ENCODE data around the gene MKNK2.

- PRO-cap: no peak
Measured at GRCh38 chr19:1273874-1274335, 1.4 kb upstream of the FAM174C start.

GRCh38 chr19:1291749-1292193 lies 6.1 kb downstream of the EFNA2 start:
- PRO-cap: no peak

DNA sequence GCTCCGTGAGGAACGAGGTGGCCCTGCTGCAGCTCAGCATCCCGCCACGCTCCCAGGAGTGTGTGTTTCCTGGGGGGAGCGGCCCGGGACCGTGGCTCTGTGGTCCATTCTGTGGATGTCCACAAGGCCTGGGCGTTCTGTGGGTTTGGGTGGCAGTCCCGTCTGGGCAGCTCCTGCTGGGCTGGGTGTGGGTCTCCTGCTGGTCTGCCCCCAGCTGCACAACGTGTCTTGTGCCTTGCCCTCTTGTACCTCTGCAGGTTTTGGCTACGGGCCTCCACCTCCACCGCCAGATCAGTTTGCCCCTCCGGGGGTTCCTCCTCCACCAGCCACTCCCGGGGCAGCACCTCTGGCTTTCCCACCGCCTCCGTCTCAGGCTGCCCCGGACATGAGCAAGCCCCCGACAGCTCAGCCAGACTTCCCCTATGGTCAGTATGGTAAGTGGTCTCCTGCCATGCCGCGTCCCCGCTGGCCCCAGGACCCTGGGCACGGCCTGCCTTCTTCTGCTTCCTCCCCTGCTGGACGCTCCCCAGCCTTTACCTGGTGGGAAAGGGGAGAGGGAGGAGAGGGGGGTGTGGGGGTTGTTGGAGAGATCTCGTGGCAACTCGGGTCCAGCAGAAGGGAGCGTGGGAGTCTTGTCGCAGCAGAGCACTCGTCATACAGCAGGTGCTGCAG lies 5.8 kb upstream of the RPS15 start:
- PRO-cap: no peak

DNA sequence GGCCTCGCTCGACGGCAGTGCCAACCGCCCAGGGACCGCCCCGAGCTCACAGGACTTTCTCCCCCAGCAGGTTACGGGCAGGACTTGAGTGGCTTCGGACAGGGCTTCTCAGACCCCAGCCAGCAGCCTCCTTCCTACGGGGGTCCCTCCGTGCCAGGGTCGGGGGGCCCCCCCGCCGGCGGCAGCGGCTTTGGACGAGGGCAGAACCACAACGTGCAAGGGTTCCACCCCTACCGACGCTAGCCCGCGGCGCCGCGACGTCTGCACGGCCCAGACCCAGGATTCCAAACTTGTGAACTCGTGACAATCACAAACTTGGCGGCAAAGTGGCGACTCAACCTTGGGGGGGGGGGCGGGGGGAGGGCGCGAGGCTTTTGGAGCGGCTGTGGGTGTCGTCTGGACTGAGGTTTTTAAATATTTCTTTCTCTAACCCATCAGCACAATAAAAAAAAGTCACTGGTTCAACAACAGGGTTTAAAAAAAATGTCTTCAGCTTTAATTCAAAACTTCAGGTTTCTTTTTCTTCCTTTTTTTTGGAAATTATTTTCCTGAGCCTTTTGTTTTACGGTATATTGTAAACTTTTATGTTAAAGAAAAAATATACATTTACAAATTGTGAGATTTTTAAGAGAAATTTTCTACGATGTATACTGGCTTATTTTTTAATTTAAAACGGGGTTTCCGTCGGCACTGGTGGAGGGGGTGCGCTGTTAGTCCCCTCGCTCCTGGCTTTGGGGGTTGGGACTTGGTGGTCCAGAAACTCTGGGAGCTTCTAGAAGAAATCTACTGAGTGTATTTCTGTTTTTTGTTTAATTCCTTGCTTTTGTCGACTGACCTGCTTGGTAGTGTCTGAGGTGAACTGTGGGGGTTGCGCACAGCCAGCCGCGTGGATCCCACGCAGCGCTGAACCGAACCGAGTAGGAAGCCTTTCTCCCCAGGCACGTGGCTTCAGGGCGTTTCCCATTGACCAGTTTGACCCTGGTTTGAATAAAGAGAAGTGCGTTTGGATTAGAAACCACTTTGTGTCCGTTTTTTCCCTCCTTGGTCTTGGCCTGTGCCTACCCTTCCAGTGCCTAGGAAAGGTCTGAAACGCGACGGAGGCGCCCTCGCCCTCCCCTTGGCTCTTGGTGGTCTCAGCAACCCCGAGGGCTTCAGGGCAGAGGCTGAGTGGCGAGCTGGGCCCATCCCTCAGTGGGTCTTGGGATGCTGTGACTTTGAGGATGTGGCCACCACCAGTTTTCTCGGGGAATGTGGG lies 3.1 kb upstream of the RPS15 start:
- PRO-cap: no peak

GRCh38 chr19:1453414-1454371 lies 3.8 kb downstream of the APC2 start:
- PRO-cap: bidirectional peak, plus-strand start at chr19:1453809, minus-strand start at chr19:1453681

- PRO-cap: no peak
Measured at GRCh38 chr19:1468878-1469295, 10.1 kb downstream of the C19orf25 start.

DNA sequence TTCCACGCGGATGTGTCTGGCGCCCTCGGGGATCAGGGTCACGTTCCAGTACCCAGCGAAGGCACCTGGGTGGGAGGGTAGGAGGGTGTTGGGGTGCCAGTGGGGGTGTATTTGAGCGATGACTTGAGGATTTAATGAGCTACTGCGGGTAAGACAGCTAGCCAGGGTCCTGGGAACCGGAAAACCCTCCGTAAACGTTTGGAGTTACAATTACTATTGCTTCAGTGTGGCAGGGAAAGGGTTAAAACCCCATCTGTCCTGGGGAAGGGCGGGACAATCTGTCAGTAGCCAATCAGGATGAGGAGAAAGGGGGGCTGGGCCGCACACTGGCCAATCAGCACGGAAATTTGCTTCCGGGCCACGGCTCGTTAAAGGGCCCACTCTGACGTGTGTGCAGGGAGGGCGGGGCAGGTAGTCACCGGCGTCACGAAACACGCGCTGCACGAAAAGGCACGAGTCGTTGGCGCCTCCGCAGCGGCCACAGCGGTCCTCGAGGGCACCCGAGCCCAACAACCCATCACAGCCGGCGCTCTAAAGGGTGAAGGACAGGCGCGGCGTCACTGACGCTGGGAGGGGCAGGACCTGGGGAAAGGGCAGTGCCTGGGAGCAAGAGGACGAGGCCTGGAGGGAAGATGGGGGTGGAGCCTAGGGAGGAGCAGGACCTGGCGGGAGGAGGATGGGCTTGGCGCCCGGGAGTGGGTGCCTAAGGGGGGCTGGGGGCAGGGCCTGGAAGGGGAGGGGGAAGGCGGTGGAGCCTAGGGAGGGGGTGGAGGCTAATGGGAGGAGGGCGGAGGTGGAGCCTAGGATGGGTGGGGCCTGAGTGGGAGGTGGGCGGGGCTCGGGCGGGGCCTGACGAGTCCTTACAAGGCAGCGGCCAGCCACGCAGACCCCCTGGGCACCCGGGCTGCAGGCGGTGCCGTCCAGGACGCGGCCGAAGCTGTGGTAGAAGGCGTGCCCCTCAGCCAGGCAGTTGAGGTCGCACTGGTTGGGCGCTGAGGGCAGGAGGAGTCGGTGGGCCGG lies 4.9 kb downstream of the ADAMTSL5 start:
- PRO-cap: unidirectional peak, plus-strand start at position 414 of the sequence; unidirectional peak, plus-strand start at position 891 of the sequence

DNA sequence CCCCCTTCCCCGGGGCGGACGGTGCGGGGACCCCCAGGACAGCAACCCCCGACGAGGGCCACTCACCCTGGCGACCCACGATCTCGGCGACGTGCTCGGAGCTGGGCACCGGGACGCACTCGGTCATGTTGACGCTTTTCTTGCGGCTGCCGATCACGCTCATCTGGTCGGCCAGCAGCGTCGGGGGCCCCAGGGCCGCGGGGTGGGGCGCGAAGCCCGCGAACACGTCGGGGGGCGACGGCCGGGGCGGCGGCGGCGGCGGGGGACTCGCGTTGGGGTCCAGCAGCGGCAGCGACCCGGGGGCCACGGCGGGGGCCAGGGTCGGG lies 764 bp downstream of the MEX3D start:
- PRO-cap: bidirectional peak, plus-strand start at position 217 of the sequence, minus-strand start outside the sequence

DNA sequence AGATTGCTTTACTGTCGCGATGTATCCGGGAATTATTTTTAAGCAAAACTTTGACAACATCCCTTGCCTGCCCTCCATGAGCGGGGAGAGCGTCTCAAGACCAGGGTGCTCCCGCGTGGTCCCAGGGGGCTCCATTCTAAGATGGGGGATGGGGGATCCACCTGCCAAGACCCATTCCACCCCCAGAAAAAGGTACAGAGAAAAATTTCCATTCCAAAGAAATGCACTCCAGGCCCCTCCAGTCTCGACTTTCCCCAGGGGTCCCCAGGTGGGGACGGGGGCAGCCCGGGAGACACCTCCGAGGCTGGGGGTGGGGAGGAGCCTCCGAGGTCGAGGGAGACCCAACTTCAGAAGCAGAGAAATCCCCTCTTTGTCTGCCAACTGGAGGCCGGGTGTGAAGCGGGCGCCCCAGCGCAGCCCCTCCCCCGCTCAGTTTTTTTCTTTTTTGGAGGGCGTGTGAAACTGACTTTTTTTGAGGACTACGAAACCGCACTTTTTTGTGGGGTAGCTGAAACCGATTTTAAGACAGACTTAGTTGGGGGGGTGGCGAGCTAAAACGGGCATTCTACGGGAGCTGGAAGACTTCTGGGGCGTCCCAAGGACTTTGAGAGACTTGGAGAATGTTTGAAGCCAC lies 1.3 kb downstream of the TCF3 start:
- PRO-cap: no peak

DNA sequence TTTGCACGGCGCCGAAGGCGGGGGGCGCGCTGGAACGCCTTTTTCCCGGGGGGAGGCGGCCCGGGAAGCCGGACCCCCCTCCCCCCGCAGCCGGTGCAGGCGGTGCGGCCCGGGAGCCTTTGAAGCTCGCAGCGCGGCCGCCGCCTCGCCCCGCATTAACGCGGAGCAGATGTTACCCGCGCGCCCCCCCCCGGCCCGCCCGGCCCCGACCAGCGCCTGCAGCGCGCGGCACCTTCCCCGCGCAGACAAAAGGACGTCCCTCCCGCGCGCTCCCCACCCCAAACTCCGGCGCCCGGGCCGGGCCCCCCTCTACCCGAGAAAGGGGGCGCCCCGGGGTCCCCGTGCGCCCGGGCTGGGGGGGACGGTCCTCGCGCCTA lies 810 bp downstream of the TCF3 start:
- PRO-cap: bidirectional peak, plus-strand start at position 220 of the sequence, minus-strand start at position 157 of the sequence; unidirectional peak, plus-strand start at position 220 of the sequence

DNA sequence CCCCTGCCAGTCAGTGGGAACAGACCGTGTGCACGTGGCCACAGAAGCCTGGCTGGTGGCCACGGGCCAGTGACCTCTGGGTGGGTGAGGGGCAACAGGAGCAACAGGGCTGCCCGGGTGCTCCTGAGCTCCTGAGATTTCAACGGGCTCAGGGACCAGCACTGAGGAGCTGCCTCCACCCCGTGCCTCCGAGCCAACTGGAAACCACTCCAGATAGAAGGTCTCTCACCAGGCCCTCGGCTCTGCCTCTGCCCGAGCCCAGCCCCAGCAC lies 14.5 kb upstream of the ATP8B3 start:
- PRO-cap: no peak

DNA sequence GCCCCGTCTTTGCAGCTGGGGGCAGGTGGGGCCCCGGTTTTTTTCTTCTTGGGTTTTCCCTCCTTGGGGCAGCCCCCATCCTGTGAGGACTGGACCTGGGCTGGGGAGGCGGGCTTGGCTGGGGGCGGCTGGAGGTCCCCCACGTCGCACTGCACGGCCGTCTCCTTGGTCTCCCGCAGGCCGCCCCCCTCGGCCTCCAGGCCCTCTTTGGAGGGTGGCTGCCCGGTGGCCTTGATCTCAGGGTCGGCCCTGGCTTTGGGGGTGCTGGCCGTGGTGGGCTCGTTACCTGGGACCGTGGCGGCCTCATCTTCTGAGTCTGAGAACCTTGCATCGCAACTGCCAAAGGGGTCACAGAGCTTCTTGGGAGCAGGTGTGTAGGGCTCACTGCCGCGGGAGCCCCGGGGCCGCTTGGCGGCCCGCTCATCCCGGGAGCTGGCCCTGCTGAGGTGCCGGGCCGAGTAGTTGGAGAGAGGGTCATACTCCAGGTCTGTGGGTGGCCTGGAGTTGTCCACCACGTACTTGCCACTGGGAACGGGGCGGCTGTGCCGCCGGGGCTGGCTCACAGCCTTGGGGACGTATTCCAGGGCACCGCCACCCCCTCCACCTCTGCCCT lies 15.6 kb upstream of the ATP8B3 start:
- PRO-cap: no peak

DNA sequence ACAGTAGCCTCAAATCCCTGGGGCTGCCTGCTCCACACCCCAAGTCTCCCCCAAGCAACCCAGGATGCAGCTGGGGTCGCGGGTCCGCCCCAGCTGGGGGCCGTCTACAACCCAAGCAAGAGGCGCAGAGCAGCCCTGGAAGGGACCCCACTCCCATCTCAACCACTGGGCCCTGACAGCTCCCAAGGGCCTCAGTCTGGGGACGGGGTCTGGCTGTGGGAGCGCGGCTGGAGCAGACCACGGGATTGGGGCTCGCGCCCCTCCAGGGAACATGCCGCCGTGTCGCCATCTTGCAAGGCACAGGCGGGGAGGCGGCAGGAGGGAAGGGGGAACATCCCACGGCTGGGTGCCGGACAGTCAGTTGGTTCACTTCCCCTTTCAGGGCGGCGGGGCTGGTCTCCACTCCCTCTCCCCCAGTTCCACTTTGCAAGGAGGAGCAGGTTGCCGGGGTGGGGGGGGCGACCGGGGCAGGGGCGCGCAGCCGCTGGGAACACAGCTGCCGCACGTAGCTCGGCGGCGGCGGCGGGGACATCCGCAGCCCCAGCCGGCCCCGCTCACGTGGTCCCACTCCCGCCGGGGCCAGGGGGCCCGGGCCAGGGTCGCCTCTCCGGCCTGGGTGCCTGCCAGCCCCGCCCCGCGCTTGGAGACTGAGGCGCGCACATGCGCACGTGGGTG lies 6.7 kb downstream of the KLF16 start:
- PRO-cap: bidirectional peak, plus-strand start at position 91 of the sequence, minus-strand start outside the sequence; bidirectional peak, plus-strand start at position 368 of the sequence, minus-strand start at position 301 of the sequence

- PRO-cap: bidirectional peak, plus-strand start at chr19:1857461, minus-strand start at chr19:1857399
Measured at GRCh38 chr19:1857180-1857920, 6.0 kb downstream of the KLF16 start.

DNA sequence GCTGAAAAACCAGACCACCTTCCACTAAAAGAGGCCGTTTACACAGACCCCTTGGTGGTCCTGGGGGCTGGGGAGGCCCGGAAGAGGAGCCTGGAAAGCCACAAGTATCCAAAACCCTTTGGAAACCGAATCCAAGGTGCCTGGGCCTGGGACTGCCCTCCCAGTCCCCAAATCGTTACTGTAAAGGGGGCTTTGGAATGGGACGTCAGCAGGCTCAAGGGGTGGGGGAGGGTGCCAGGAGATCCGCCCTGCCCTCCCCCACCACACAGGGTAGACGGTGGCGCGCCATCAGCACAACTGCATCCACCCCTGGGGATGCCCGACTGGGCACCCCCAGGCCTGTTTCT lies 2.7 kb downstream of the KLF16 start:
- PRO-cap: no peak

DNA sequence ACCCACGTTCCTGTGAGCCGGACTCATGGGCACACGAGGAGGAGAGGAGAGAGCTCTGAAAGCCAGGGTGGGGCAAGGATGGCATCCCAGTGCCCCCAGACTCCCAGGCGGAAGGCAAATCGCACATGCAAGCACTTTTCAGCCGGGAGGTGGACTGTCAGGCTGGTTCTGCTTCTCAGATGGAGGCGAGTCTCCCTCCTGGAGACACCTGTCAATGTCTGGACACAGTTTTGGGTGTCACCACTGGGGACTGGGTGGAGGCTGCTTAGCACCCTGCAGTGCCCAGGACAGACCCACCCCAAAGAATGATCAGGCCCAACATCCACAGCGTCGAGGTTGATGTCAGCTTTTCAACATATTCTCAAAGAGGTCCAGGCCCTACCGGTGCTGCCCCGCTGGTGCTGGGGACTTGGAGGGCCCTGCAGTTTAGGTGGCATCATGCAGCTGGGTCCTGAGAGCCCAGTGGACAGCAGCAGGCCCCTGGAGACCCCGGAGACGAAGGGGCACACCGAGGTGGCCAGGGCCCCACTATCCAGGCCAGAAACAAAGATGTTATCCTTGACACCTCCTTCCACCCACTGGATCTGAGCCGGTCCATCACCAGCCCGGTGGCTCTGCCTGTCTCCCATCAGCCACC lies 2.1 kb downstream of the ABHD17A start:
- PRO-cap: no peak

DNA sequence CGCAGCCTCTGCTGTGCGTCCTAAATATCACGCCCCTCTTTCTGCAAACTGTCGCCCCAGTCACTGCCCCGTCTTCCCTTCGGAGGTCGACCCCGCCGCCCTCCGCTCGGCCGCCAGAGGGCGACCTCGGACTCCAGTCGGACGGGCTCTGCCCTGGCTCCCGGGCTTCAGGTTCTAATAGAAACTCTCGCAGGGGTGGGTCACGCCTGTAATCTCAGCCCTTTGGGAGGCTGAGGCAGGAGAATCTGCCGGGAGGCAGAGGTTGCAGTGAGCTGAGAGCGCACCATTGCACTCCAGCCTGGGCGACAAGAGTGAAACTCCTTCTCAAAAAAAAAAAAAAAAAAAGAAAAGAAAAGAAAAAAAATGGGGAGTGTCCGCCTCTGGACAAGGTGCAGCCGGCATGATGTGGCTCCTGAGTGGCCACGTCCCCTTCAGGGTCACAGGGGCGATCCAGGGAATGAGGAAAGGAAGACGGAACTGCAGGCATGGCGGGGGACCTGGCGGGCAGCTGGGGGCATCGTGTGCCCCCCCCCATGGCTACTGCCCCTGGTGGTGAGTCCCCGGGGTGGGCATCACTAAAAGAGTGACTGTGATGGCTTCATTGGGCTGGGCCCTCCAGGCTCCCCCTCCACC lies 11.5 kb upstream of the CSNK1G2 start:
- PRO-cap: no peak

DNA sequence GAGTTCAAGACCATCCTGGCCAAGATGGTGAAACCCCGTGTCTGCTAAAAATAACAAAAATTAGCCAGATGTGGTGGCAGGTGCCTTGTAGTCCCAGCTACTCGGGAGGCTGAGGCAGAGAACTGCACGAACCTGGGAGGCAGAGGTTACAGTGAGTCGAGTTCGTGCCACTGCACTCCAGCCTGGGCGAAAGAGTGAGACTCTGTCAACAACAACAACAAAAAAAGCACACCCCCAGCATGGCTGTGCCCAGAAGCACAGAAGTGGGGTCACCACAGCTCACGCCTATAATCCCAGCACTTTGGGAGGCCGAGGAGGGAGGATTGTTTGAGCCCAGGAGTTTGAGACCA lies 21.1 kb downstream of the CSNK1G2 start:
- PRO-cap: no peak

DNA sequence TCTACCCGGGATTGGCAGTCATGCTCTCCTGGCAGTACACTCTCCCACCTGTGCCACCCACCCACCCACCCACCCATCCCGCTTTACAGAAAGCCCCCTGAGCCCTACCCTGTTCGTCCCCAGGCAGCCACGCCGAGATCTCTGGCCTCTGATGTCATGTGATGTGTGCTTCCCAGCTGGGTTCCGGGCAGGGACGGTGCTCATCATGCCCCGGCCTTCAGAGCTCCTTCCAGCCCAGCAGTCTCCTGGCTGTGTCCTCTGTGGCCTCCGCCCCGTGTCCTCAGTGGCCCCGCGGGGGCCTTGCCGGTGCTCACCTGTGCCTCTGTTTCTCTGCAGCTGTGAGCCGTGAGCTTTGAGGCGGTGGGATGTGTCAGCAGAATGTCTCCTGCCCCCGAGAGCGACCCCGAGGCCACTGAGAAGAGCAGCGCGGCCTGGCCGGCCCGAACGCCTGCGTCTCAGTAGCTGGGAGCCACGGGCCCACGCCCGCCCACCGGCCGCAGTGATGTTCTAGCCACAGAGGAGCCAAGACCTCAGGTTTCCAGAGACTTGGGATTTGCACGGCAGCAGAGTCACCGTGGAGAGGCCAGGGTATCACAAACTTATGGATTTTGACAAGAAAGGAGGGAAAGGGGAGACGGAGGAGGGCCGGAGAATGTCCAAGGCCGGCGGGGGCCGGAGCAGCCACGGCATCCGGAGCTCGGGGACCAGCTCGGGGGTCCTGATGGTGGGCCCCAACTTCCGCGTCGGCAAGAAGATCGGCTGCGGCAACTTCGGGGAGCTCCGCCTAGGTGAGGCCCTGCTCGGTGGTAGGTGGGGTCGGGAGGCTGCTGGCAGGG lies 28.4 kb downstream of the CSNK1G2 start:
- PRO-cap: no peak

DNA sequence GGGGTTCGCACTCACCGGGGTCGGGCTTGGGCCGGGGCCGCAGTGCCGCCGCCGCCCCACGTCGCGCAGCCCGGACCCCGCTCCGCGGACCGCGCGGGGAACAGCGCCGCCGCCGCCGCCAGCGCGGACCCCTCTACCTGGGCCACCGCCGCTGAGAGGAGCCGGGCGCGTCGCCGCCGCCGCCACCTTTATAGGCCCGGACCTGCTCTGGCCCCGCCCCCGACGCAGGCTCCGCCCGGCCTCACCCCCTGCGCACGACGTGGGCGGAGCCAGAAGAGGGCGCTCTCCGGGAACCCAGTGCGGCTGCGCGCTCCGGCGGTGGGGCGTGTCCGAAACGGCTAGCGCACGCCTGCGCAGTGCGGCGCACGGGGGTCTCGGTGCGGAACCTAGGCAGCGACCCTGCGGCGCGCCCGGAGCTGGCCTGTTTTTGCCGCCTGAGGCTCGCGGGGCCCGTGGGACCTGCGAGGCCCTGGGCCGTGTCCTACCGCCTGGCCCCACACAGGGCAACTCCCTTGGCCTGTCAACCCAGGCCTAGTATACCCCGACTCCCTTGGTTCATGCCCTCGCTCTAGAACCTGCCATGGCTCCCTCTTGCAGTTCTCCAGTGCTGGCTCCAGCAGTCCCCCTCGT lies at the start of gene MKNK2:
MKNK2 (minus strand) TSS at position 164 of the 630 bp plus-strand sequence.
- PRO-cap: bidirectional peak, plus-strand start at position 365 of the sequence, minus-strand start at position 161 of the sequence